Heart (tissue), 3 donors: ENCODE measurements around a stretch of chr2.

DNA sequence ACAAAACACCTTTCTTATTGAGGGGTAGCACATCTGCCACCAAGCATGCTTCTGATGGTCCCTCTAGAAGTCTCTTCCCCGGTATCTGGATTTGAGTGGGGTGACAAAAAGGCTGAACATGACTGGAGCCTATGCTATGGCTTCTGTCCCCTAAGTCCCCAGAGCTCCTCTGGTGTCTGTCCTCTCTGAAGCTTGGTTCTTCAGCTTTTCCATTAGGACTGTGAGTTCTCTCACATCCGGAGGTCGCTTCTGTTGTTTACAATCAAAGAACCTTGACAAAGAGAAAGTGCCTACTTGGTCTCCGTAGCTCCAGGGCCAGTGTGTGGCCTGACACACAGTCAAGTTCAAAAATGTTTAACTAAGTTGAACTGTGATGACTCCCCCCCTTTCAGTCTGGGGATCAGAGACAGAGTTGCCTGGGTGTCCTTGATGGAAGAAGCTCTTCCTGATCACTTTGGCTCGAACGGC lies 26.2 kb upstream of the YWHAQ start:
- RAMPAGE, long total RNA, 2 experiments: no peak in any of the 2 experiments

DNA sequence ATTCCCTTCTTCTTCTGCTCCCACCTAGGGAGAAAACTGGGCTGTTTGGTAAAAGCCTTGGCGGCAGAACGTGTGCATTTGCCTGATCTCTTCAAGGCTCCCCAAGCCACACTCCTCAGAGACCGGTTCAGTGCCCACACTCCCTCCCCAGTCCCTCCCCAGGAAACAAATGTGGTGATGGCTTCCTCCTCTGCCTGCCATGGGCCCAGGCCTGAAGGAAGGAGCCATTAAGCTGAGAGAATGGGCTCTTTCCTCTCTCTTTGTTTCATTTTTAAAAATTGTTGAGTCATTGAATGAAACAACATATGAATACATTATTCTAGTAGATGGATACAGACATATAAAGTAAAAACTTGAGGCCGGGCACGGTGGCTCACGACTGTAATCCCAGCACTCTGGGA lies 50.6 kb upstream of the YWHAQ start:
- RAMPAGE, long total RNA, 2 experiments: no peak in any of the 2 experiments

DNA sequence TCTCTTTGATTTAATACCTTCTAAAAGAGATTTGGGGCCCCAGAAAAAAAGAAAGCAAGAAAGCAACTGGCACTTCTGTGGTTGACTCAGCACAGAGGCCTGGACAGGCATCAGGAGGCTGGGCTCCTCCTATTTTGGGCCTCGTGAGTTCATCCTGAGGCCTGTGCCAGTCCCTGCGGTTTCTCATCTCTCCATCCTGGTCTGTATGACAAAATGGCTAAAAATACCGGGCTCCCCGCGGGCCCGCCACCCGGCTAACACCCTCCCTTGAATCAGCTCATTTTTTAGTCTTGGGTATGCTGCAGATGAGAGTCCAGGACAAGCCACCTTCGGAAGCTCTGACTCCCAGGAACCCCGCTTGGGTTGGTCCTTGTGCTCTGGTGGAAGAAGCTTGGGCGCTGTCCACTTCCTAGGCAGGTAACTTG lies 62.4 kb upstream of the YWHAQ start:
- RAMPAGE, long total RNA, 2 experiments: no peak in any of the 2 experiments

DNA sequence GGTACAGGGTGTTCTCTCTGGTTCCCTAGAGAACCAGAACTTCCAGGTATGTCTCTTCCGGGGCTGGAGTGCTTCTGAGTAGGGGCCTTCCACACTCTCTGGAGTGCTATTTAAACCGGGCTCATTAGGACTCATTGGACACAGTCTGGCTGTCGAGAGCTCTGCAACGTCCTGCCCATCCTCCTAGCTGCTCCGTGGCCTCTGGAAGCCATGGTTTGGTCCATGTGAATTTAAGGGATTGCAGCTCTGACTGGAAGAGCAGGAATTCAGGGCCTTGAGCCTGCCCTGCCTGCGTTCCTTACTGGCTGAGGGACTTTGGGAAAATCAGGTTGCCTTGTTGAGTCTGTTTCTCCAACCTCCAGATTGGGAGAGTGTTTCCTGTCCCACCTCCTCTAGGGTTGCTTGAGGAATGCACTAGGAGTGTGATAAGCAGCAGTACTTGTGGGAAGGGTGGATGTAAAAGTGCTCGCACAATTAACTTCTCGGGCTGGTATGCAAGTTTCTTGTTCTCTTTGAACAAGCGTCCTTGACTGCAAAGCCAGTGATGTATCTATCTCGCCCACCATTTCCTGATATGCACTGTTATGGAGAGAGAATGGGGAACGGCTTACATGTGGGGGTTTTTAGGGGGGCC lies 84.4 kb upstream of the YWHAQ start:
- RAMPAGE, long total RNA, 2 experiments: no peak in any of the 2 experiments

- RAMPAGE, long total RNA, 2 experiments: no peak in any of the 2 experiments
Observed at GRCh38 chr2:9738458-9738780, 104.9 kb upstream of the TAF1B start.

DNA sequence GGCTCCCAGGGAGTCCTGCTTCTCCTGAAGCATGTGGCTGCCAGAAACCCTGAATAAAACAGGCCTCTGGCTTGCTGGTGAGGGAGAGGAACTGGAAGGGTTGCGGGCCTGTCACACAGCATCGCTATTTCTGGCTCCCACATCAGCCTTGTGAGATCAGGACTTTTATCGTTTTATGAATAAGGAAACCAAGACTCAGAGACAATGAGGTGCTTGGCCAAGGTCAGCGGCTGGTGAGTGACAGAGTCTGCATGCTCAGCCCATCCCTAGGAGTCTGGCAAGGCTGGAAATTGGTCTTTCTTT lies 104.5 kb upstream of the TAF1B start:
- RAMPAGE, long total RNA, 2 experiments: no peak in any of the 2 experiments

DNA sequence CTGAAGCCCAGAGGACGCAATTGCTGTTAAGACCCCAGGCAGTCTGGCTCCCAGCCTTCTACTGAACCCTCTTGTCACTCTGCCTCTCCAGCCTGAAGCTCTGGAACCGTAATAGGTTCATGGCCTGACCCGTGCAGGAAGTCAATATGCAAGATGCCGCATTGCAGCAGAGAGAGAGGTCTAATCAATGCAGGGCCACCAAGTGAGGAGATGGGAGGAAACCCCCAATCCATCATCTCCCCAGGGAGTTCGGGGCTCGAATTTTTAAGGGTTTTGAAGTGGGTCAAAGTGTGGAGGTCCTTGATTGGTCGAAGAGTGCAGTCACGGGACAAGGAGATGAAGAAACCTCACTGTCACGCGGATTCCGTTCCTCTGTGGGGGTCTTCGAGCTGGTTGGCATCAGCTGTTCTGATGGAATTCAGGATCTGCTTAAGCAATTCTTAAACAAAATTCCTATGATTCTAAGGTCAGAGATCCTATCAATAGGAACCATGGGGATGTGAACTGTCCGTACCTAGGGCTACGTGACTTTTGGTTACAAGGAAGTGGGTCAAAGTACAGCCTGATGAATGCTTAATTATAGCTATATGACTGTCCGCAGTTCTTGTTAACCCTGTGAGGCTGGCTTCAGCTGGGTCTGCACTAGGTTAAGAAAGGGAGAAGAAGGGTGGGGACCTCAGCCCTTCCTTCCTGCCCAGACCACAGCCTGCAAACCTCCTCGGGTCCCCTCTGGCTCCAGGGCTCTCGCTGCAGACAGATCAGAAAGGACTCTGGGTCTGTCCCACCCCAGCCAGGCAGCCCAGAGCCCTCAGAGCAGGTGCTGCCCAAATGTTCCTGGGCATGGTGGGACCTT lies 44.3 kb upstream of the TAF1B start:
- RAMPAGE, long total RNA, 2 experiments: no peak in any of the 2 experiments

- RAMPAGE, long total RNA, 2 experiments: no peak in any of the 2 experiments
Observed at GRCh38 chr2:9845137-9845664, 1.9 kb downstream of the TAF1B start.

- RAMPAGE, long total RNA, 2 experiments: no peak in any of the 2 experiments
Observed at GRCh38 chr2:10003432-10004061, 39.8 kb upstream of the KLF11 start.

DNA sequence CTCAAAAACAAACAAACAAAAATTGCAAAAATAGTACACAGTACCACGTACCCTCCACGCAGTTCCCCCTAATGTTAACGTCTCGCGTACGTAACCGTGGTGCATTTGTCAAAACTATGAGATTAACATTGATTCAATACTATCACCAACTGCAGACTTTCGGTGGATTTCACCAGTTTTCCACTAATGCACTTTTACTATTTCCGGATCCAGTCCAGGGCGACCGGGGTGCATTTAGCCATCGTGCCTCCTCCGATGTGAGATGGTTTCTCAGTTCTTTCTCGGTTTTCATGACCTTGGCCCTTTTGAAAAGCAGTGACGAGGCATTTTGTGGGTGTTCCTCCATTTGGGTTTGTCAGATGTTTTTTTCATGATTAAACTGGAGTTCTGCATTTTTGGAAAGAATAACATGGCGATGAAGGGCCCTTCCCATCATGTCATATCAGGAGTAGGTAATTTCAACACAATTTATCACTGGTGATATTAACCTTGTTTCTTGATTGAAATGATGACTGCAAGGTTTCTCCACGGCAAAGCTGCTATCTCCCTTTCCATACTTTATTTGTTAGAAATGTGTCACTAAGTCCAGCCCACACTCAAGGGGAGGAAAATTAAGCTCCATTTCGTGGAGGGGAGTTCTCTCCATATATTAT lies 9.1 kb upstream of the KLF11 start:
- RAMPAGE, long total RNA, 2 experiments: no peak in any of the 2 experiments

DNA sequence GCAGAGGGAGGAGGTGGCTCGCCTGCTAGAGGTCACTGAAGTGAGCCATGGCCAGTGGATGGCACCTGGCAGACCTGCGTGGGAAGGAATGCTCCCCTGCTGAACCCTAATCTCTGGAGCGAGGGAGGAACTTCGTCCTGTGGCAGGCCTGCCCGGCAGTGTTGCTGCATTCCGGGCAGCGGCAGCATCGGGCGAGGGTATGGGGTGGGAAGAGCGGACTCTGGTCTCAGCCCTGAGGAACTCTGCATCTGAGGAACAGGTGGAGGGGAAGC lies 25.1 kb upstream of the HPCAL1 start:
- RAMPAGE, long total RNA, 2 experiments: no peak in any of the 2 experiments

- RAMPAGE, long total RNA, 2 experiments: no peak in any of the 2 experiments
Observed at GRCh38 chr2:10398407-10399260, 49.5 kb downstream of the ODC1 start.

- RAMPAGE, long total RNA, 2 experiments: no peak in any of the 2 experiments
Observed at GRCh38 chr2:10405838-10406438, 42.2 kb downstream of the ODC1 start.

- RAMPAGE, long total RNA, 2 experiments: no peak in any of the 2 experiments
Observed at GRCh38 chr2:10407154-10407831, 40.8 kb downstream of the ODC1 start.

DNA sequence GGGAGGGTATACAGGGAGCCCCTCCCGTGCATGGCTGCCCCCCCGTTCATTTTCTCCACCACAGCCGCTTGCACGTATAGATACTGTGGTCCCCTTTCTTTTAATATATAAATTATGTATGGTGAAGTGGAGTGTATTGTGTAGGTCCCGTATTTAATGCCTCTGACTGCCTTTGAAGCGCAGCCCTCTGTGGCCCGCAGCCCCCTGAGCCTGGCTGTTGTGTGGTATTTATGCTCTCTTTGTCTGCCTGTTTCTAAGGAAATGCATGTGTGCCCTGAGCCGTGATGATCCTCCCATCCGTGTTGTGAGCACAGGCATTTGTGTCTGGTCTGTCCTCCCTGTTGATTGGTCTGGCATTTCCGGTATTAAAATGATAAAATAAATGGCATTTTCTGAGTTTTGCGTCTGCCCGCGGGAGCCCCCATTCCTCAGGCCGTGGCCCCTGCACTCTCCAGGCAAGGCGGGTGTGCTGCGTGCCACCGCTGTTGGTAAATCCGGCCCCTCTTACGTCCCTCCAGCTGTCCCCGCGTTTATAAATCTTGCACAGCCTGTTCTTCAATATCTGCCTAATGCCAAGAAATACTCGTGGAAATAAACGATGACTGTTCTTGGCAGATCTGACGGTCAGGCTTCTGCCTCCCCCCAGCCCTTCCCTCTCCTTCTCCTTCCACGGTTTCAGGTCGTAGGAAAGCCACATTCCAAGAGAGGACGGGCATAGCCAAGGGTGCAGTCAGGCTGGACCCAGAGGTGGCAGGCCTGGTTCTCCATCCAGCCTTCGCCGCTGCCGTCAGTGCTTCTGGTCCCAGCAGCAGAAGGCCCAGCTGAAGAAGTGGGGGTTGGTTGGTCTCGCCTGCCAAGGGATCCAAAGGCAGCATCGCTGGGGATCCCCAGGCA lies 20.7 kb downstream of the ODC1 start:
- RAMPAGE, long total RNA, 2 experiments: no peak in any of the 2 experiments

- RAMPAGE, long total RNA, 2 experiments: no peak in any of the 2 experiments
Observed at GRCh38 chr2:10439899-10441083, 7.8 kb downstream of the ODC1 start.

DNA sequence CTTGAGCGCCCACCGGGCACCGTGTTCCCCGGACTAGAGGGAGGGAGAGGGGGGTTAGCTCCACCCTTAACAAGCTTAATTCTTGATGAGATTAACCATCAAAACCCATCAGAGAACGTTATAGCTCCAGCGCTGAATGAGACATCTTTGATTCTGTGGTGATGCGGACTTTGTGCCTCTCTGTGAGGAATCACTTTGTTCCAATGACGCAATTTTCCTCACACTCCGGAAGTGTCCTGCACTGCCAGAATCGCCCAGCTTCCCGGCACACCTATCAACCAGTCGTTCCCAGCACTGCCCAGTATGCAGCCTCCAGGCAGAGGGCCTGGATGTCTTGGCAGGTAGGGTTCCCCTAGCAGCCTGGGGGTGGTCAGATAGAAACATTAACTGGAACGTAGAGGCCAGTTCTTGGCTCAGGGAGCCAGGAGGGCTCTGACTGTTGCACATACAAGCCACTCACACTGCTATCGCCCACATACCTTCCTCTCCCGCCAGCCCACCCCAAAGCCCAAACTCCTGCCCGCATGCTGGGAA lies 1.9 kb upstream of the ODC1 start:
- RAMPAGE, long total RNA, 2 experiments: no peak in any of the 2 experiments

- RAMPAGE, long total RNA, 2 experiments: no peak in any of the 2 experiments
Observed at GRCh38 chr2:10499211-10499711, 51.1 kb upstream of the ODC1 start.

GRCh38 chr2:10690284-10690769 lies 552 bp upstream of the NOL10 start:
- RAMPAGE, long total RNA, 2 experiments: no peak in any of the 2 experiments

DNA sequence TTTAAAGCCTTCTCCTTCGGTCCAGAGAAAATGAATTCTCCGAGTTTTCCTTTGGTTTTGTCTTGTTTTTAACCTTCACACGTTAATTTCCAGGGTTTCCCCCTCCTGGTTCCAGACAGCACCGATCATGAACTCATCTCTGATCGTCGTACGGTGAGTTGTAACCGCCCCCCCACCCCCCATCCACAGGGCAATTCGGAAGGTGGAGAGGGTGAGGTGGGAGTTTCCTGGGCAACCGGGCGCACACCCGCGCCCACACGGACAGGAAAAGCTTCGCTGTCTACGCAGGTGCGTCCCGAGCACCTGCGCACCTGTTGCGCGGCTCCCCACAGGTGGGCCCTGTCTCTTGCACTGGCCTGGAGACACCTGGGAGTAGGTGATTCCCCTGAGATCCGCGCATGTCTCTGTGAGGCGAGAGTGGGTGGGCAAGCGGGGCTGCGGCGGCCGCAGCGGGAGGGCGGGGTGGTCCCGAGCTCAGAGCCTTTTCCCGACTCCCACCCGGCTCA lies 532 bp upstream of the ATP6V1C2 start:
- RAMPAGE, long total RNA, 2 experiments: no peak in any of the 2 experiments